Melanocyte of skin (primary cell): ENCODE measurements around the genes NKX2-3, ERLIN1 and SCD.

DNA sequence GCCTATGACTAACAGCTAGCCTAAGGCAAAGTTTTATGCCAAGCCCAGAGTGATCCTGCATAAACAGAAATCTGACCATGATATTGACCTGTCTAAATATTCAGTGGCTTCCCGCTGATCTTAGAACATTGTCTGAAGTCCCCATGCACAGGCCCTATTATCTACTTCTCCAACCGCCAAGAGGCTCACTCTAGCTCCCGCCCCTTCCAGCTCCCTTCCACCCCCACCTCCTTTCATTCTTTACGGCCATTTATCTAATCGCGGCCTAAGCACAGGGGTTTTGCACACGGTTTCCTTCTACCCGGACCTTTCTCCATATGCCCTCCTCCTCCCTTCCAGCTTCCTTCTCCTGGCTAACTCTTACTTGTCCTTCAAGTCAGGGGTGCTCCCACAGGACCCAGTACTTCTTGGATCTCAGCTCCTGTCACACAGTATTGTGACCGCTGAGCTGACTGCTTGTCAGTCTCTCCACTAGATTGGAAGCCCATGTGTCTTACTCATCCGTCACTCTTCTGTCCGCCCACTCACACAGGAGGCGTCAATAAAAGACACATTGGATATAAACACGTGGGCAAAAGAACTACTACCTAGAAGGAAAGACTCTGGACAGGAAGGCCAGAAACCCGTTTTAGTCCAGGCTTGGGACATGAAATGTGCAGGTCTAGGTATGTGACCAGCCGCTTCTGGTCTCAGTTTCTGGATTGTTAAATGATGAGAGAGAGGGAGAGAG is 20.2 kb upstream of the HPS1 start:
- CAGE, long polyA plus RNA, 2 experiments, result no peak in any of the 2 experiments

GRCh38 chr10:99330064-99330801 is 1.1 kb downstream of the CNNM1 start:
- CAGE, long polyA plus RNA, 2 experiments, result no peak in any of the 2 experiments

DNA sequence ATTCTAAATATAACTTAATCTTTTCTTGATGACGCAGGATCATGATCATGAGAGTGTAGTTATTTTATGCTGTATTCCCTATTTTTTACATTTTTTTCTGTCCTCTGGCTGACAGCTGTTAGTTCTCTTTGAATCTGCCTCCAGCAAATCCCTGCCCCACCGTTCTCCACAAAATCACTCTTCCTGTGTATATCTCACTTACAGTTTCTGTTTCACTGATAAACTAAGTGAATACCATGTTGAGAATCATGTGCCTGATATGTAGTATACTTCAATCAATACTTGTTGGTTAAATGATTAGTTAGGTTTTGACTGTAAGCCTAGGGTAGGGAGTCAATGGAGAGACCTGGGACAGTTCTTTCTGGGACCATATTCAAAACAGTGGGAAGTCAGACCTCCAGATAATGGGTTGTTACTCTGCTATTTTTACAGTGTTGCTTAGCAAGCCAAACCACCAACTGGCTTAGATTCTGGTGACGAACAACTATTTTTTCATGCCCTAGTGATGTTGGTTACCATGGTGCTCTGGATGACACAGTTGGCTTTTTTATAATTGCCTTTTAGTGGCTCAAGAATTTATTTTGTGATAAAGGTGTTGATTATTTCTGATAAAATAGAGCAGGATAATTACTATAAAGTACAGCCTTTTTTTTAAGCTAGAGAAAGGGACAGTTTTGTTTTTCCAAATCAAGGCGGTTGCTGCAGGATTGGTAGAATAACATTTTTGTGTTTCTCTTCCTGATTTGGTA is 12.9 kb downstream of the CNNM1 start:
- CAGE, long polyA plus RNA, 2 experiments, result no peak in any of the 2 experiments

DNA sequence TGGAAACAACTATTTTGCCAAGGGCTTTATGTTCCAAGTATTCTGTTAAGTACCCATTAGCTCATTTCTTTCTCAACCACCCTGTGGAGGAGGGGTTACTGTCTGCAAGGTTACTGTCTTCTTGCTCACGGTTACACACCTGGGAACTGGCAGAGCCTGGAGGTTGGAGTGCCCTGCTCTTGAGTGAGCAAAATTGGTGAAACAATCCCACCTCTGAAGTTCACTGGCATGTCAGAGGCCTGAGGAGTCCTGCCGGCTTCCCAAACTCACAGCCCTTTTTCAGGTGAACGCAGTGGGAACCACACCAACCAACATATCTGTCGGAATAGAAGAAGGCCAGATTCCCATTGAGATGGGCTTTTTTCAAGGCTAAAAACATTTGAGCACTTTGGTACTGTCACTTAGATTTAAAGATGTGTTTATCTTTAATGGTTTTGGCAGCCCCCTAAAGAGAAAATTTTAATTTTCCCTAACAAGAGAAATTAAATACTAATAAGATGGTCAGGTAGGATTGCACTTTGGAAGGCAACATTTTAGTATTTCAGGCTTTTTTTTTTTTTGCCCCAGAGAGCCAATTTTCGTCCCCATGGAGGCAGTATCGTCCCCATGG is 35.3 kb downstream of the GOT1 start:
- CAGE, long polyA plus RNA, 2 experiments, result no peak in any of the 2 experiments

DNA sequence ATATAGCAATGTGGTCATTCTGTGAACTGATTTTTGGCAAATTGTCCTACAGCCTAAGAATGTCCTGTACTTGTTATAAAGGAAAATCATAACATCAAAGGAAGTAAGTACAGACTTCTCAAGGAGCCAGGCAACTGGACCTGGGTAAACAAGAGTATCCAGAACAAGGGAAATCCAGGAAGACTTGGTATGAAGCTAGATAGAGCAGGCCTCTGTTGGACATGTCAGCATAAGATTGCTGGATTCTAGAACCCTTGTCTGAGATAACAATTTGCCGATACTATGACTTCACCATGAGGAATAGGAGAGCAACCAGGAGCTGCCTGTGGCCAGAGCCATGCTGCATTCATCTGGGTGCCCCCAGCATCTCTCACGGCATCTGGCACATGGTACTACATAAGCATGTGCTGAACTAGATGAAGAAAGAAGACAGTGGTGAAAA is 19.7 kb downstream of the GOT1 start:
- CAGE, long polyA plus RNA, 2 experiments, result no peak in any of the 2 experiments

- CAGE, long polyA plus RNA, 2 experiments, result no peak in any of the 2 experiments
Observed at GRCh38 chr10:99450654-99451316, 20.4 kb upstream of the GOT1 start.

- CAGE, long polyA plus RNA, 2 experiments, result no peak in any of the 2 experiments
Observed at GRCh38 chr10:99532620-99533498, at the start of gene NKX2-3. Gene NKX2-3 (plus strand): TSS chr10:99532942.

GRCh38 chr10:99537278-99538050 is 4.7 kb downstream of the NKX2-3 start:
- CAGE, long polyA plus RNA, 2 experiments, result no peak in any of the 2 experiments

DNA sequence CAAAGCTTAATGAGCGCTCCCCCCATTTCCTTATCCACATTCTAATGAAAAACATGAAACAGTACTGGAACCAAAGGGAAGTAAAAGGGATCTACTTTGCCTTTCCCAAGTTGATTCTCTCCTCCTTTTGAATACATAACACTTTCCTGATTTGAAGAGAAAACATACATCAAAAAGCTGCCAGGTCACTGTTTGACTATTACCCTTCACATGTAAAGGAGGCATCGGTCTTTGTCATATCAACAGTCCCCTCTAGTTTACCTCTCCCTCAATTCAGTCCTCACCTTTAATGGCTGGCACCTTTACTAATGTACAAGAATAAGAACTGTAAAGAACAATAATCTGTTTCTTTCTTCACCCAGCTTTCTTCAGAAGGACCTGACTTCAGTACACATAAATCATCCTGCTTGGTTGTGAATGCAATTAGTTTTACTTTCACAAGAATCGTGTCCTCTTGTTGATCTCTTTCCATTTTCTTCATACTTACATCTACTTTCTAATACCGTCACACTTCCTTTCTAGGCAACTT is 1.4 kb downstream of the SLC25A28 start:
- CAGE, long polyA plus RNA, 2 experiments, result no peak in any of the 2 experiments

DNA sequence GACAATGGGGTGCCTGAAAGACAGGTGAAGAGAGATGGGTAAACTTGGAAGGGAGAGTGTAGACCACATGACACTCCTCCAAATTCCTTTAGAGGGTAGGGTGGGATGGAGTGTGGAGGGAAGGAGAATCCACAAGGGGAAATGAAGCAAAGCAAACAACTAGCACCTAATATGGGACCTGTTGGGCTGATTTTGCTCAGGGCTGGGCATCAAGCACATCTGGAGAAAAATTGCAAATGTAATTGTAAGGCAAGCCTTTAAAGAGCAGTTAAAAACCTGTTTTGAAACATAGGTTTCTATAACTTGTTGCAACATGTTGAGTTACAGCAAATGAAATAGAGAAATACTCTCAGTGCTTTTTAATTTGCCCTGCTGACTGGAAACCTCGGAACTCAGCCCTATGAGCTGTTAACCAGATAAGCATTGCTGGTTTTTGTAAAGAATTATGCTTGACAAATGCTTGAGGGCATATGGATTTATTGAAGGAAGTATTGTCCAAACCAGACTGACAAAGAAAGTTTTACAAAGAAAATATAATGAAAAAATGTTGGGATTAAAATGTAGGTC is 2.7 kb upstream of the ENTPD7 start:
- CAGE, long polyA plus RNA, 2 experiments, result no peak in any of the 2 experiments

- CAGE, long polyA plus RNA, 2 experiments, result no peak in any of the 2 experiments
Observed at GRCh38 chr10:99785040-99785431, 2.6 kb downstream of the ABCC2 start.

DNA sequence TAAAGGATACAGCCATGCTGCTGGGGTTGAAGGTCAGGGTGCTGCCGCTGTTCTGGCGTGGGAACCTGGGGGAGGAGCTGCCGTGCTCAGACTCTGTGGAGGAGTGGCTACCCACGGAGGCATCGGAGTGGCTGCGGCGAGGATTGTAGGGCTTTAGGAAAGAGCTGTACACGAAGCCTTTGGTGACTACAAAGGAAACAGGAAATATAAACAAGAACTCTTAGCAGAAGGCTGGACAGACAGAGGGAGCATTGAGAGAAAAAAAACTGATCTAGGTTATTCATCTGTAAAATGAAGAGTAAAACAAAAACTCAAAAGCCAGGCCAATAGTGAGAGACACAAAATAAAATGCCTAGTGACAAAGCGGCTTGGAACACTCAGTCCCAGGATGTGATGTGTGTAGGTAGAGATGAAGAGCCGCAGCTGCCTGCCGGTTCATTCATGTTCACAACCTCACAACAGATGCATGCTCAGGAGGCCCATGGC is 97.8 kb downstream of the ABCC2 start:
- CAGE, long polyA plus RNA, 2 experiments, result no peak in any of the 2 experiments

DNA sequence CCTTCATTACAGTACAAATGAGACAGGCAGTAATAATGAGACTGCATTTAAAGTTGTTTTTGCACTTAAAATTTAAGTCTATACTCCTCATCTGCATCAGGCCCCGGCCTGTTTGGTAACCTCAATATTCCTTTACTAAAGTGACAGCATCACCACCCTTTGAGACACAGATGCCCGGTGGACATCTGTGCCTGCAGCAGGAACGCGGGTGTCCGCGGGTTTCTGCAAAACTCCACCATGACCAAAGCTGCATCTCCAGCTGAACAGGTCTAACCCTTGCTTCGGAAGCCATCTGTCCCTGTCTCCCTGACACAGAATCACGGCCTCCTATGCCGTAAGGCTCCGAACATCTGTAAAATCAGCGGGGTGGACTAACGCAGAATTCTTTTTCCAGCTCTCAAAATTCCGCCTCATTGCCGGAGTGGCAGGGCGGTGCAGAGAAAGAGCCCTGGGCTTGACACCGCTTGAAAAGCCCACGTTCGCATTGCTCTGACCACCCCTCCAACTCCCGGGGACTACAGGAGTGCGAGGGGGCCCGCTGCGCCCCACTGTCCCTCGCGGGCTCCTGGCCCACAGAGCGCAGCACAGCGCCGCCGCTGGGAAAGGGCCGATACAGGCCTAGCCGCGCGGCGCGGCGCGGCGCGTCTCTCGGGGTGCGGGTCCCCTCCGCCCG is 515 bp downstream of the DNMBP start:
- CAGE, long polyA plus RNA, 2 experiments, result no peak in any of the 2 experiments

DNA sequence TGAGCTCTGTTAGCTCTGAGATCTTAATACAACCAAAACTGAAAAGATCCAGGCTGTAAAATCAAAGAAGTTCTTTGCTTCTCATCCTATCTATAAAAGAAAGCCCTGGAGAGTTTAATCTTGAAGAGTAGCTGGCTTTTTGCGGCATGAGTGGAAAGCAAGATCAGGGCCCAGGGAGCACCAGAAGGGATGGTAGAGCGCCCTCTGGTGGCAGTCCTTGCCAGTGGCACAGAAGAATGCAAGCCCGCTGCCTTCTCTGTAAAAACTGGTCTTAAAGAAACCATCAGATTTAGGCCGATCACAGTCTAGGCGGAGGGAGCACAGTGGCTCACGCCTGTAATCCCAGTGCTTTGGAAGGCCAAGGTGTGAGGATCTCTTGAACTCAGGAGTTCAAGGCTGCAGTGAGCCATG is 35.7 kb downstream of the CPN1 start:
- CAGE, long polyA plus RNA, 2 experiments, result no peak in any of the 2 experiments

- CAGE, long polyA plus RNA, 2 experiments, result no peak in any of the 2 experiments
Observed at GRCh38 chr10:100185223-100186273, at the start of gene ERLIN1. Gene ERLIN1 (minus strand): TSS chr10:100186029.

DNA sequence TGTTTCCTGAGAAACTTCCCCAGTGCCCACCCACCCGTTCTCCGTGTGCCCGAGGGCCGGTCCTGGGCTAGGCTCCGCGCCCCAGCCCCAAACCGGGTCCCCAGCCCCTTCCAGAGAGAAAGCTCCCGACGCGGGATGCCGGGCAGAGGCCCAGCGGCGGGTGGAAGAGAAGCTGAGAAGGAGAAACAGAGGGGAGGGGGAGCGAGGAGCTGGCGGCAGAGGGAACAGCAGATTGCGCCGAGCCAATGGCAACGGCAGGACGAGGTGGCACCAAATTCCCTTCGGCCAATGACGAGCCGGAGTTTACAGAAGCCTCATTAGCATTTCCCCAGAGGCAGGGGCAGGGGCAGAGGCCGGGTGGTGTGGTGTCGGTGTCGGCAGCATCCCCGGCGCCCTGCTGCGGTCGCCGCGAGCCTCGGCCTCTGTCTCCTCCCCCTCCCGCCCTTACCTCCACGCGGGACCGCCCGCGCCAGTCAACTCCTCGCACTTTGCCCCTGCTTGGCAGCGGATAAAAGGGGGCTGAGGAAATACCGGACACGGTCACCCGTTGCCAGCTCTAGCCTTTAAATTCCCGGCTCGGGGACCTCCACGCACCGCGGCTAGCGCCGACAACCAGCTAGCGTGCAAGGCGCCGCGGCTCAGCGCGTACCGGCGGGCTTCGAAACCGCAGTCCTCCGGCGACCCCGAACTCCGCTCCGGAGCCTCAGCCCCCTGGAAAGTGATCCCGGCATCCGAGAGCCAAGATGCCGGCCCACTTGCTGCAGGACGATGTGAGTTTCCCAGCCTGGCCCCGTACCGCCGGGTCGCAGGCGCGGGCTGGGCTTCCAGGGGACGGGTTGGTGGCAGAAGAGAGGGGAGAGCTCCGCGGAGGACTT is at the start of gene SCD:
SCD (plus strand) TSS at position 472 of the 875 bp plus-strand sequence.
- CAGE, long polyA plus RNA, 2 experiments, result start-site peak on the plus strand in 2 of 2 experiments, centred at positions 520 to 565 of the sequence, 870 to 5,660 reads per replicate

DNA sequence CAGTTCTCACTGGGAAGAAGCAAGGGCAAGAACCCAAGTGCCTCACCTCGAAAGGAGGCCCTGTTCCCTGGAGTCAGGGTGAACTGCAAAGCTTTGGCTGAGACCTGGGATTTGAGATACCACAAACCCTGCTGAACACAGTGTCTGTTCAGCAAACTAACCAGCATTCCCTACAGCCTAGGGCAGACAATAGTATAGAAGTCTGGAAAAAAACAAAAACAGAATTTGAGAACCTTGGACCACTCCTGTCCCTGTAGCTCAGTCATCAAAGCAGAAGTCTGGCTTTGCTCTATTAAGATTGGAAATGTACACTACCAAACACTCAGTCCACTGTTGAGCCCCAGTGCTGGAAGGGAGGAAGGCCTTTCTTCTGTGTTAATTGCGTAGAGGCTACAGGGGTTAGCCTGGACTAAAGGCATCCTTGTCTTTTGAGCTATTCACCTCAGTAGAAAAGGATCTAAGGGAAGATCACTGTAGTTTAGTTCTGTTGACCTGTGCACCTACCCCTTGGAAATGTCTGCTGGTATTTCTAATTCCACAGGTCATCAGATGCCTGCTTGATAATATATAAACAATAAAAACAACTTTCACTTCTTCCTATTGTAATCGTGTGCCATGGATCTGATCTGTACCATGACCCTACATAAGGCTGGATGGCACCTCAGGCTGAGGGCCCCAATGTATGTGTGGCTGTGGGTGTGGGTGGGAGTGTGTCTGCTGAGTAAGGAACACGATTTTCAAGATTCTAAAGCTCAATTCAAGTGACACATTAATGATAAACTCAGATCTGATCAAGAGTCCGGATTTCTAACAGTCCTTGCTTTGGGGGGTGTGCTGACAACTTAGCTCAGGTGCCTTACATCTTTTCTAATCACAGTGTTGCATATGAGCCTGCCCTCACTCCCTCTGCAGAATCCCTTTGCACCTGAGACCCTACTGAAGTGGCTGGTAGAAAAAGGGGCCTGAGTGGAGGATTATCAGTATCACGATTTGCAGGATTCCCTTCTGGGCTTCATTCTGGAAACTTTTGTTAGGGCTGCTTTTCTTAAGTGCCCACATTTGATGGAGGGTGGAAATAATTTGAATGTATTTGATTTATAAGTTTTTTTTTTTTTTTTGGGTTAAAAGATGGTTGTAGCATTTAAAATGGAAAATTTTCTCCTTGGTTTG is 16.4 kb downstream of the SCD start:
- CAGE, long polyA plus RNA, 2 experiments, result no peak in any of the 2 experiments

GRCh38 chr10:100481301-100482155 is 18.7 kb downstream of the WNT8B start:
- CAGE, long polyA plus RNA, 2 experiments, result no peak in any of the 2 experiments

DNA sequence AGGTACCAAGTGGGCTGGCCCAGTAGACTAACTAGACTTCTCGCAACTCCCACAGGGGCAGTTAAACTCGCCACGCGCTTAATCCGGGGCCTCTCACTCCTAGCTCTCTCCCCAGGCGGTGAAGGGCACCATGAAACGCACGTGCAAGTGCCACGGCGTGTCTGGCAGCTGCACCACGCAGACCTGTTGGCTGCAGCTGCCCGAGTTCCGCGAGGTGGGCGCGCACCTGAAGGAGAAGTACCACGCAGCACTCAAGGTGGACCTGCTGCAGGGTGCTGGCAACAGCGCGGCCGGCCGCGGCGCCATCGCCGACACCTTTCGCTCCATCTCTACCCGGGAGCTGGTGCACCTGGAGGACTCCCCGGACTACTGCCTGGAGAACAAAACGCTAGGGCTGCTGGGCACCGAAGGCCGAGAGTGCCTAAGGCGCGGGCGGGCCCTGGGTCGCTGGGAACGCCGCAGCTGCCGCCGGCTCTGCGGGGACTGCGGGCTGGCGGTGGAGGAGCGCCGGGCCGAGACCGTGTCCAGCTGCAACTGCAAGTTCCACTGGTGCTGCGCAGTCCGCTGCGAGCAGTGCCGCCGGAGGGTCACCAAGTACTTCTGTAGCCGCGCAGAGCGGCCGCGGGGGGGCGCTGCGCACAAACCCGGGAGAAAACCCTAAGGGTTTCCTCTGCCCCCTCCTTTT is 19.5 kb downstream of the WNT8B start:
- CAGE, long polyA plus RNA, 2 experiments, result no peak in any of the 2 experiments

DNA sequence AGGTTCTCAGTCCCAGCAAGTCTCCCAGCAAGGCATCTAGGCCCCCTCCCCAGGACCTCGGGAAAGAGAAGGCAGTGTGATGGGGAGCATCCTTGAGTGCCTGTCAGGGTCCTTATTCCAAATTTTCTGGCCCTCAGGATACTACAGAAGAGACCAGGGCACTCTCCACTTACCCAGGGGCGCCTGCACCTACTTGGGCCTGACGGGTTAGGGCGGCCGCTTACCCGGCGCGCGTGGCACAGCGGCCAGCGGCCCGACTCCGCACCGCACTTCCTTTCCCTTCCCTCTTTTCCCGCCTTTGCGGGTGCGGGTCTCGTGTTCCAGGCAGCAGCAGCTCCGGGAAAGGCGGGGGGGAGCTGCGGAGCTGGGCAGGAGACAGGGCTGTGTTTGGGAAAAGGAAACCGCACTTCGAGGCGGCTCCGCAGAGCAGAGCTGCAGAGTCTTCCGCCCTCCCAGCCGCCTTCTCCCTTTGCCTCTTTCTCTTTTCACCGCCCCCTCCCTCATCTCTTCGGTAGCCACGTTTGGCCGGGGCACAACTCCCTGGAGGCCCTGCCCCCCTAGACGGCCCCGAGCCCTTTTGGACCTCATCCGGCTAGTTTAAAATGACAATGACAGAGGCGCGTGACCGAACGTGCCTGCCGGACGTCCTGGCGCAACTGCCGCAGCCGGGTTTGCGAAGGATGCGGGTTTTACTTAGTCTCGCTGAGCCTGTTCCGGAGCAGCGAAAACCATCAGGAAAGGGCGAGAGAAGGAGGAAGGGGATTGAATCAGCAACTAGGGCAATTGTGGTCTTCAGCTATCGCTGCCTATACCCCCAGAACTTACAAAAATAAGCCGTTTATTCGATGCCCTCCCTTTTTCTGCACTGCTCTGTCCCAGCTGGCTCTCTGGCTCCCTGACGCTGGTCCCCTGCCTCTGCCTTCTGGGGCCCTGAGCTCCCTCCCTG is 7.9 kb upstream of the PAX2 start:
- CAGE, long polyA plus RNA, 2 experiments, result no peak in any of the 2 experiments